Metanephros (tissue), 2 donors: ENCODE measurements around the genes POU2AF3 and DIXDC1.

GRCh38 chr11:110362874-110363749 is 66.6 kb upstream of the FDX1 start:
- RAMPAGE, long total RNA: no peak

GRCh38 chr11:110712914-110713749 is 895 bp upstream of the ARHGAP20 start:
- RAMPAGE, long total RNA: no peak

GRCh38 chr11:111298430-111299492 is at the start of gene POU2AF3:
POU2AF3 (plus strand) TSS chr11:111298546.
- RAMPAGE, long total RNA: no peak

DNA sequence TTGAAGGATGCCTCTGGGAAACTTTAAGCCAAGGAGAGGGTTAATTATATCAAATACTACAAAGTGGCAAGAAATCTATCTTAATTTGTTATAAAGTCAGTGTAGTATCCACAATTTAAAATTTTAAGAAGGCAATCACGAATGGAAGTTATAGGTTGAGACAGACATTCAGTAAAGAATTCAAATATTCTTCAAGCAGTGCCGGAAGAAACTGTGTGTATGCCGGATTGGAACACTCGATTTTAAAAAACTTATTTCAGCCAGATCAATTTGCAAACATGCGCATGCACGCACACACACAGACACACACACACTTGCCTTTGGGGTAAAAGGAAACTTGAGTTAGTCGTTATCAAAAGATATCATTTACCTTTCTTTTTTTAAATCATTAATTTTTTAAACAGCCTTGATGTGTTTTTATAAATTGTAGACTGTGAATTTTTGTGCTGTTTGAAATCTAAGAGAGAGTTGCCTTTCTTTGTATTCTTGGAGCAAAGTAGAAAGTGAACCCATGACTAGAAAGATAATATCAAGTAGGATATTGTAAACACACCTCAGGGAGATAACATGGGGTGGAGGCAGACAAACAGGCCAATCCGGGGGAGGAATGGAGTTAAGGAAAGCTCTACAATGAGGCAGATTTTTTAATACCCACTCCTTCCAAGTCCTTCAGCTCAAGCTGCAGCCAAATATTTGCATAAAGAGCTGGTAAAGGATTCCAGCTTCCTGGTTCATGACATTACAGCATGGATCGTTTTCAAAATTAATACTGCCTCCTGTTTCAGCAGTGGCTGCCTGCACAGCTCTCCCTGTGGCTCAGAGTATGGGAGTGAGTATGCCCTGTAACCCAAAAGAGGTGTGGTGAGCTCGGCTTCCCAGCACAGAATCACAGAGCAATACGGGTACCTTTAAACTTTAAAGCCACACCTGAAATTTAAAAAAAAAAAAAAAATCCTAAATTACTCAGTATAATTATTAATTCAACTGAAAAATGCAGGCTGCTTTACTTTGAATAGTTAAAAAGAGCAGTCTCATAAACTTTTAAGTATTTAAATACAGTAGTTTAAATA is 4.9 kb downstream of the POU2AF3 start:
- RAMPAGE, long total RNA: no peak

DNA sequence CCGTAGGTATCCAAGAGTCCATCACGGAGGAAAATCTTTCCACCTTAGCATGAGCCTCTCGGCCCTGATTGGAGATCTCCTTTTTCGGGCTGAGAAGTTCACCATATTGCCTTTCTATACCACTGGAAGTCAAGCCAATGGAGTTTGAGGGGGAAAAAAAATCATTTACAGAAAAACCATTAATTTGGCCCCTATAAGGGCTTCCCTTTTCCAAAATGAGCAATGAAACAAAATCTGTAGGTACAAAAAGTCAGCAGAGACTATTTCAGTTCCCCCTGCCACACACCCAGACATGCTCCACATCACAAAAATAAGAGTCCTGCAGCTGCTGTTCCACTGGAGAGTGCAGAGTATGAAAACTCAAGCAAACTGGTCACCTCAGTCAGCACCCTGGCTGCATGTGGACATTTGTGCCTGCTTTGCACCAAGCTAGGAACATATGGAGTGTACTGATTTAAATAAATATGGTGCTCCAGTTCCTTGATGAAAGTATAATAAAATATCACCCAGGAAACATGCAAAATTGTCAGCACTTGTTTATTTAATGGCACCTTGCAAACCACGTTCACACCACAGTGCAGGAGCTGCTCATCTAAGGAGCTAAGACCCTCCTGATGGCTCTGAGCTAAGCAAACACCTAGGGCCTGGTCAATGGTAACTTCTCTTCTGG is 15.1 kb downstream of the POU2AF1 start:
- RAMPAGE, long total RNA: no peak

GRCh38 chr11:111541167-111542065 is 896 bp downstream of the LAYN start:
- RAMPAGE, long total RNA: no peak

DNA sequence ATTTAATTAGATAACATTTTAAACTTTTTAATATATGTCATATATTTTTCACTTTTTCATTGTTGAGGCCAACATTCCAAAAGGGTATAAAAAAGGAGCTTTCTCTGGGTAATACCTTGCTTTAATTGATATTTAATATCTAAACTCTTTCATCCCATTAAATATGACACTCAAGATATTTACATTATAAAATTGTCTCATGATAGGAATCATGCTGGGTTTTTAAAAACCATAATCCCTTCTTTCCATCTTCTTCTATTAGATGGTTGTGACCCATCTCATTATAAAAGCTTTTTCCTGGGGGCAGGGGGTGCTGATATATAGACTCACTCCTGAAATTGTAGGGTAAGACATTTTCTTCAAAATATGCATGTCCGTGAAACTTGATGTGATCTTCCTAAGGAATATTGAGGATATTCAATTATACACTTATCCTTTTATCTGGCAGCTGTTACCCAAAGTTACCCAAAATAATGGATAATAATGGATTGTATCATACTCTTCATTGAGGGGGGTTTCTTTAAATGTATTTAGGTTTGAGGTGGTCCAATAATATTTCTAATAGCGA is 10.9 kb downstream of the SIK2 start:
- RAMPAGE, long total RNA: no peak

DNA sequence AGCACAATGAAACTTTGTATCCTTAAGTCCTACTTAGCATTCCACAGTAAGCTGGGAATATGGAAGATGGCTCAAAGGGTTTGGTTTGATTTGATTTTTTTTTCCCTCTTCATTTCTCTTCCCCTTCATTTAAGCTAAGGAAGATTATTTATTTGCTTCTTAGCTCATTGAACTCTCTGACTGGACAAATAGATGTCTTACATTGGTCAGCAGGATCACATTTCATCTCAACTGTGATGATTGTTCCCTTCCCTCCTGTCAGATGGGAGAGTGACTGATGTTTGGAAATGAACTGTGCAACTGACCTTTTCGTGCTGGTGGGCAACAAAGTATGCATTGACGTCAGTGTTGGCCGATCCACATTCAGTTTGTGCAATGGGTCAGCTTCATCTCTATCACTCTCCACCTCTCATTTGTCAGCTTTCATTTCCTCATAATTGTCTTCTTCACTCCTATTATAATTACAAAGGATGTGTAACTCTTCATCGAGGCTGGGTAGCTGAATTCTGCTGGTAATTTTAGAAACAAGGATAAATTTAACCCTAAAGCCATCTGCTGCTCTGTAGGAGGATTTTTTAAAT is 71.4 kb downstream of the PPP2R1B start:
- RAMPAGE, long total RNA: no peak

DNA sequence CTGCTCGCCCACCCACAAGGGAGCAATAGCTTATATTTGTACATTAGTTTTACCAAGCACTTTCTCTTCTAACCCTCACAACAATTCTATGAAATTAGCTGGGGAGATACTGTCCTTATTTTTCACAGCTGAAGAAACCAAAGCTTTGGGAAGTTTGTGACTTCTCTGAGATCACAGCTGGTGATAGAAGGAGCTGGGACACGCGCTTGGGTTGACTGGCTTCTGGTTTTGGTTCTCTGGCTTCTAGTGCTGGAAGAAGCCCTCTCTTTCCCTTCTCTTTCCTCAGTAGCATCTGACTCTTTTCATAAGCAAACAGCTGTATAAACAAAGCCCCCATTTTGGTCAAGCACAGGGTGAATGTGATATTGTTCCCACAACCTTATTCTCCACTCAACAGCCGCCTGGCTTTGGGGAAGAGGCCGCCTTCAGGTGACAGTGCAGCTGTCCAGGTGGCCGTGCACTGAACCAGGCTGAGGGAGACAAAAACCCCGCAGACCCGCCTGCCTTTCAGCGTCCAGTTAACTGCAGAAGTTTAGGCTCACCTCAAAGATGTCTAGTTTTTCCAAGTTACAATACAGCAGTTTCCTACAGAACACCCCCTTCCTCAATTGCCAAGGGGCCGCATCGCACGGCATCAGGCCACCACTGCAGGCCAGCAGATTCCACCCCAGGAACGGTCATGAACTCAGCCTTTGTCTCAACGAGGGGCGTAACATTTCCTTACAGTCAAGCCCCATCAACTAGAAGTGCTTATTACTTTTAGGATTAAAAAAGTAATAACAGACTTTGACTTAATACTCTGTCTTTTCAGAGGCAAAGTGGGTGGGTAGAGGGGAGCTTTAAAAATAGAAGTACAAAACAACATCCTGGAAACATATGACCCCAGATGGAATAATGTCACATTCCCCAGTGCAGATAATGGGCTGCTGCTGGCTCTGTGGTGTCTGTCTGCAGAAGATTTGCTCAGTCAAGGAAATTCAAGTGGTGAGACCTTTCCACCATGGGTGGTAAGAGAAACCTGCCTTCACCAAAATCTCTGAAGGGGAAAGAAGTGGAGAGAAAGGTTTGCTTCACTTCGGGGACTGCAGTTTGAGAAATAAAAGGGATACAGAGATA is 36.5 kb downstream of the PPP2R1B start:
- RAMPAGE, long total RNA: no peak

DNA sequence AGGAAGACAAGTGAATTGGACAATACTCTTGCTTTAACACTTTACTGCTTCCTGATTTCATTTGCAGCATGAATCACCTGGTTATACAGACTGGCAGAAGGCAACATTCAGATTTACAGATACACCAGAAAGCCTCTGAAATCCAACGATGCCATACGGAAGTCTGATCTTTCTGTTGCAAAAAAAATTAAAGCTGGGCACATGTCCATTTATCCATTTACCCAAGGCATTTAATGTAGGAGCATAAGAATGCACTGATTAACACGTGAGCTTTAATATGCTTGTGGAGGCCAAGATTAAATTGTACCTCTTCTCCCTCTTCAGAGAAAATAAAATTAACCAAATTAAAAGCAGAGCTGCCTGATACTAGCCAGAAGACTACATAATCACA is 16.1 kb upstream of the PPP2R1B start:
- RAMPAGE, long total RNA: no peak

DNA sequence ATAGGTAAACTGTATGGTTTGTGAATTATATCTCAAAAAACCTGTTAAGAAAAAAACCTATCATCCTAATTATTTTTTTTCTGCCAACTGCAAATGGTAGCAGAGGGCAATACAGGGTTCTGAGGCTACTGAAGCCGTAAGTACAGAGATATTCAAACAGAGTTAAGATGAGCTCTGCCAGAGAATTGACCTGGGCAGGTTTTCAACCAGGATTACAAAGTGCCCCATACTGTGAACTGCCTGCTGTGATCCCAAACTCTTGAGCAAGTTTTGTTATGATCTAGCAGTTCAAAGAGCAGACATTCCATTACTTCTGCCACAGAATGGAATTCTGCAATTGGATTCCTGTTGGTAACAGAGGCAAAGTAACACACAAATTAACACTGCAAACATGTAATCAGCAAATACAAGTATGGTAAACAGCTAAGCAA is 31.3 kb downstream of the ALG9 start:
- RAMPAGE, long total RNA: no peak

DNA sequence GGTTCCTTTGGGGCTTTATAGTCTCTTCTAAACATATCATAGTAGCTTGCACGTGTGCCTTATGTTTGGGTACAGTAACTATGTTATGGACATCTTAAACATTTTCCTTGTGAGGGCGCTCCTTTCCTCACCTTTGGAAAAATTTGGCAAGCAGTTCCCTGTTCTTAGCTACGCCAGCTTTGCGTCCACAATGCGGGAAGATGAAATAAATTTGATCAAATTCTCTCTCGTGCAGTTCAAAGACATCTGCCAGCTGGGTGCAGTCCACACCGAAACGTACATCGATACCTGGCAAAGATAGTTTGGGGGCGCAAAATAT is 581 bp downstream of the FDXACB1 start:
- RAMPAGE, long total RNA: no peak

DNA sequence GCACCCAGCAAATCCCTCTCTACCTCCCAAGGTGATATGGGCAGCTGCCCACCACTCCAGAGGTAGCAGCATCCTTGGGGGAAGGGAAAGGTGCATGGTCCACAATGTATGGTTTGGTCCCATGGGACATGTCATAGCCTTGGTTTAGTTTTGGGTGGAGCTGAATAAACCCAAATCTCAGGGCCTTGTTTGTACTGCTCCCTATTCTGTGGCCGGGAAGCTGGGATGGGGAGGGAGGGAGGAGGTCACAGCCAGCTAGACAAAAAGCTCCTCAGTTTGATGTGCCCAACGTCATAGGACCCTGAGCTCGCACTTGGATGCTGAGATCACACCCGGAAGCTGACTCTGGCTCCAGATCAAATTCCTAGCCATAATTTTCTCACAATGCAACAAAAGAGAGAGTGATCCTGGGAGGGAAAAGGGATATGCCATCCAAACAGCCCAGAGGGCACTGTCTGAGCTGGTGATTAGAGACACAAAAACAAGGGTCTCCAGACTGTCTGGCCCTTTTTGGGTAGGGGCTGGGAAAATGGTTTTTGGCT is 1.4 kb downstream of the HSPB2 start:
- RAMPAGE, long total RNA: no peak

GRCh38 chr11:111924378-111924724 is 5.6 kb downstream of the C11orf52 start:
- RAMPAGE, long total RNA: no peak

DNA sequence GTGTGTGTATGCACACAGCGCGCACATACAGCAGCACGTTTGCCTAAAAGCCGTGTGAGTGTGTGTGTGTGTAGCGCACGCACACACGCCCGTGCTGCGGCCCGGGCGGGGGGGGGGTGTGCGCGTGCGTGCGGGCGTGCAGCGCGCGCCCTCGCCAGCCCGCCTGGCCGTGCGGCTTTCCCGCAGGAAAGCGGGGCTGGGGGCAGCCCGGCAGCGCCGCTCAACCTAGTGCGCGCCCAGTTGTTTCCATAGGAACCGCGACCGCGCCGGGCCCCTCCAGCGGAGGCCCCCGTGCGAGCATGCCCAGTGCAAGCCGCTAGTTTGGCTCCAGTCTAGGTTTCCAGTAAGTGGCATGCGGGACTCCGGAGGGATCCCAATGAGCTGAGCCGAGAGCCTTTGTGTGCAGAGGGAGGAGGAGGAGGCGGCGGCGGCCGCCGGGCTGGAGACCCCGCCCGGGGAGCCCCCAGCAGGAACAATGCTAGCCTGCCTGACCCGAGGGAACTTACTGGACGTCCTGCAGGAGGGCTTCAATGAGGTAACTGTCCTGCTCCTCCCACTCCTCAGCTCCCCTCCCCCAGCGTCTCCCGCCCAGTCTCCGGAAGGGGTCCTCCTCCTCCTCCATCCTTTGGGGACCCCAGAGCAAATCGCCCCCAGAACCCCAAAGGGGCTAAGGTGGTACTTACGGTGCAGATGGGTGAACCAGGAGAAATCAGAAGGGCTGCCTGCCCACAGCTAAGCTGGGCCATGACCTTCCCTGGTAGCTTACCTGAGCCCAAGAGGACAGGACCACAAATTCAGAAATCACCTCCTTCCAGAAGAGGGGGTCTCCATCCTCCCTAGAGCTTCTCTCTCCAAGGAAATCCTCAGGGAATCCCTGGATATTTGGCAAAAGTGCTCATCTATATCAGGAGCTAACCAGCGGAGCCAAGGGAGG is at the start of gene DIXDC1:
Gene DIXDC1 (plus strand): TSS at position 319 of the 934 bp plus-strand sequence.
- RAMPAGE, long total RNA: no peak

DNA sequence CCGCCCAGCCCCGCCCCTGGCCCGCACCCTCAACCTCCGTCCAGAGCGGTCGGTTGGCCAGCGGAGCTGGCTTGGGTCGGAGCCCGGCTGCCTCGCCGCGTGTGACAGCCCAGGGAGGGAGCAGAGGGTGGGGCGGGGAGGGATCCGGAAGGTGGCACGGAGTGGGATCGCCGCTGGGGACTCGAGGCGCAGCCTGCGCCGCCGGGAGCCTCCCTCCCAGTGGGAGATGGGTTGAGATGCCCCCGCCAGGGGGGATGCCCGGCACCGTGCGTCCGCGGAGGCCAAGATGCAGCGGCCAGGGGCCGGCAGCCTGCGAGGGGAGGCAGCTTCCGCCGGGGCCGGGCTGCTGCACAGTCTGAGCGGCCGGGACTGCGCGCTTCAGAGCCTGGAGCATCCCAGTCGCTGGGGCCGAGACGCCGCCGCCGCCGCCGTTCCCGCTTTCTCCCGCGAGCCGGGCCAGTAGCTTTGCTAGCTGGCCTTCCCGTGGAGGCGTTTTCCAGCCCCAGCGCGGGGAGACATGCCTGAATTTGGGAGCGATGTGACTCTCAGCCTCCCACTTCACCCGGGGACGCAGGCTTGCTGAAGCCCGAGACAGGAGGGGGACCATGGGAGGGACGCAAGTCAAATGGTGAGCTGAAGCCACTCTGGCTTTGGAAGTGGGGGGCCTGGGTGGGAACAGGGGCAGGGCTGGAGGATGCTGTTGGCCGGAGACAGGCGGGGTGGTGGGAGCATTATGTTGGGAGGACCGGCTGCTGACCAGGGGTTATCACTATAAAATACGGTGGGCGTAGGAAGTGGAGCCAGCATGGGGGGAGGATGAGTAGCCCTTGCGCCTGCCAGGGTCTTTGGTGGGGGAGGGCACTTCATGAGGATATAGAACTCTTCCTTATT is 40.3 kb downstream of the DIXDC1 start:
- RAMPAGE, long total RNA: no peak

GRCh38 chr11:112025754-112026230 is 584 bp downstream of the DLAT start:
- RAMPAGE, long total RNA: no peak

DNA sequence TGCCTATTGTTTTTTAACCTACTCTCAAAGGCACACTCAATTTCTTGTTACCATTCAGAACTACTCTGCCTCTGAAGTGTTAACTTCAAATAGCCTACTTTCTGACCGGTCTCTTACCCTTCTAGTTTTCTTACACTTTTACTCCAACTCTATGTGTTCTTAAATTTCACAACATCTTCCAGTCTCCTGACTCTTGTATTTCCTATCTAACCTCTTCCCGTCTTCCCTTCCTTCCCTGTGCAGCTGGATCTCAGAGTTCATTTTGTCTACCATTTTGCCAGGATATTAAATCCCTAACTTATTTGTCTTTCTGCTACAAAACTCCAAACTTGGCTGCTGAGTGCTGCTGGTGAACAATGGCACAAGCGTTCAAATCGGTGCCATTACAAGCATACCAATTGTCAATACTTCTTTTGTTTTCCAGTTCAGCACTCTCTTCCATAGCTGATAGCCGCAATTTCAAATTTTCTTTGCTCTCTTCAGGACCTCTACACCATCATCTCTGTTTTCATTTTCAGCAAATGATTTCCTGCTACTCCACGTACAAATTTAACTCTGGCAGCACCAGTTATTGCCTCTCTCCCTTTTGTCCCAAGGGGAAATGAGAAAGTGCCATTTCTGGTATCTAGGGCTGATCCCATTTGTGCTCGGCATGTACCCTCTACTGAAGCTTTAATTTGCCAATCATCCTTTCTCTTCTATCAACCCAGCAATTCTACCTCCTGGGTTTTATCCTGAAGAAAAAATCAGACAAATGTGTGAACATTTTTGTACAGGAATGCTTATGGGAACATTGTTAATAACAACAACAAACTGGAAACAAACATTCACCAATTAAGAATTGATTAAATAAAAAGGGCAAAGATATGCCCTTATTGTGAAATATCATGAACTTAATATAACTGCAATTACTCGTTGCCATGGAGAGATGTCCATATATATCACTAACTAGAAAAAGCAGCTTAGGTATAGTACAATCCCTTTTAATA is 13.3 kb downstream of the IL18 start:
- RAMPAGE, long total RNA: no peak

DNA sequence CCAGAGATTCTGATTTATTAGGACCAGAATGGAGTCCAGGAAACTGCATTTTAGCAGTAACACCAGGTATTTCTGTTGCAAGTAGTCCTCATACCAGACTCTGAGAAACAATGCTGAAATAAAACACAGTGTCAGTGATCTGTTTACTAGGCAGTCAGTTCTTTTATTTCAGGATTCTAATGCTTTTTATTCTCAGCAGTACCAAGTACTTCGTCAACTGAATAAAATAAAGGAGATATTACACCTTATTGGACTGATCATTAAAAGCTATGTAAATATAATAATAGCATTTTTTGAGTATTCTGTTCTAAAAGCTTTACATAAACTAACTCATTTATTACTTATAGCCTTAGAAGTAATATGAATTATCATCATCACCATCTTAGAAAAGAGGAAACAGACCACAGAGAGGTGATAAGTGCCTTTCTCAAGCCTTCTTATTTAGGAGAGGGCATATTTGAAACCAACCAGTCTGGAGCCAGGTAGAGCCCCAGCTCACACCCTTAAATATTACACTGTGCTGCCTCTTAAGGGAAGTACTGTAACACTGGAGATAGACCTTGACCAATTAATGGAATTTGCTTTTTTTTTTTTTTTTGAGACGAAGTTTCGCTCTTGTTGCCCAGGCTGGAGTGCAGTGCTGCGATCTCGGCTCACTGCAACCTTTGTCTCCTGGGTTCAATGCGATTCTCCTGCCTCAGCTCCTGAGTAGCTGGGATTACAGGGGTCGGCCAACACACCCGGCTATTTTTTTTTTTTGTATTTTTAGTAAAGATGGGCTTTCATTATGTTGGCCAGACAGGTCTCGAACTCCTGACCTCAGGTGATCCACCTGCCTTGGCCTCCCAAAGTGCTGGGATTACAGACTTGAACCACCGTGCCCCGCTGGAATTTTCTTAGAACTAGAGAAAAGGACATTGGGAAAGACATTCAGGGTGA is 2.3 kb downstream of the BCO2 start:
- RAMPAGE, long total RNA: no peak

DNA sequence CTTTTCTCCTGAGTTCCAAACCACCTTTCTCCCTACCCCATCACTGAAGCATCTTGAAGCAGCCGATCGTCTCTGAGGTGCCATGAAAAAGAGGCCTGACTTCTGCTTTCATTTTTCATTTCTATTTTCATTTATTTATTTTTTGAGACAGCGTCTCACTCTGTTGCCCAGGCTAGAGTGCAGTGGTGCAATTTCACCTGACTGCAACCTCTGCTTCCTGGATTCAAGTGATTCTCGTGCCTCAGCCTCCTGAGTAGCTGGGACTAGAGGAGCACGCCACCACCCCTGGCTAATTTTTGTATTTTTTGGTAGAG is 9.8 kb downstream of the PTS start:
- RAMPAGE, long total RNA: no peak